ENCODE data around the gene REXO4.

DNA sequence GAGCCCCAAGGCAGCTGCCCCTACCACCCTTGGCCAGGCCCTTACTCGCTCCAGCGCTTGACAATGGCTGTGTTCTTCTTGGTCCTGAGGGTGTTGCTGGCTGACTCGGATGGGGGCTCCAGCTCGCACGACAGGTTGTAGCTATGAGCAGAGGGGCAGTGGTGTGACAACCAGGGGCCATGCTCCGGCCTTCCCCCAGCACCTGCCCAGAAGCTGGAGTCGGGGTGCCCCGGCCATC lies 18.7 kb downstream of the RALGDS start:
- RRBS, 2 experiments = 94 to 98% methylated on average over 3 of the region's 8 CpGs

- RRBS, 2 experiments = no CpG with 5 or more reads among the region's 24 CpGs
Observed at GRCh38 chr9:133133684-133134568, 12.9 kb upstream of the RALGDS start.

DNA sequence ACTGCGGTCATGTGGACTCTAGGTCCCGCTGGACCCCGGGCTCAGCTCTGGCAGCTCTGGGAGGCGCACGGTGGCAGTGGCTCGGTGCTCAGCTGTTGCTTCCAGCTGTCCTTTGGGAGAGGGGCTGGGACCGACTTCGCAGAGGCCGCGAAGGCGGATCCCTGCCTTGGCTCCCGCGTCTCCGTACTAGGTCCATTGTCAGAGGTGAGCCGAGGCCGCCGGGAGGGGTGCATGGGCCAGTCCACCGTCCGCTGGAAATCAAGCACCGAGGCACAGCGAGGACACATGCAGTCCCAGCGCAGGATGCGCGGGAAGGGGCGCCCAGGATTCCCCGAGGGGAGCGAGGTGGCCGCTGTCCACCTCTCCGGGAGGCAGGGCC lies 826 bp downstream of the GBGT1 start:
- RRBS, 2 experiments = 67 to 70% methylated on average over 3 of the region's 29 CpGs

DNA sequence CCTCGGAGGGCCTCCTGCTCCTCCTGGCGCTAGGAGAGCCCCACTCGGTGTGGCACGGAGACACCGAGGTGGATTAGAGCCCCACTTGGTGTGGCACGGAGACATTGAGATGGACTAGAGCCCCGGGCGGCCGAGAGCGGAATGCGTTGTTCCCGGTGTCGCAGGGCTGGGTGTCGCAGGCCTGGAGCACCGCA lies 200 bp downstream of the RPL7A start:
- RRBS, 2 experiments = no CpG with 5 or more reads among the region's 15 CpGs

- RRBS, 2 experiments = no CpG with 5 or more reads among the region's 14 CpGs
Observed at GRCh38 chr9:133358079-133358702, 1.8 kb downstream of the SURF2 start.

DNA sequence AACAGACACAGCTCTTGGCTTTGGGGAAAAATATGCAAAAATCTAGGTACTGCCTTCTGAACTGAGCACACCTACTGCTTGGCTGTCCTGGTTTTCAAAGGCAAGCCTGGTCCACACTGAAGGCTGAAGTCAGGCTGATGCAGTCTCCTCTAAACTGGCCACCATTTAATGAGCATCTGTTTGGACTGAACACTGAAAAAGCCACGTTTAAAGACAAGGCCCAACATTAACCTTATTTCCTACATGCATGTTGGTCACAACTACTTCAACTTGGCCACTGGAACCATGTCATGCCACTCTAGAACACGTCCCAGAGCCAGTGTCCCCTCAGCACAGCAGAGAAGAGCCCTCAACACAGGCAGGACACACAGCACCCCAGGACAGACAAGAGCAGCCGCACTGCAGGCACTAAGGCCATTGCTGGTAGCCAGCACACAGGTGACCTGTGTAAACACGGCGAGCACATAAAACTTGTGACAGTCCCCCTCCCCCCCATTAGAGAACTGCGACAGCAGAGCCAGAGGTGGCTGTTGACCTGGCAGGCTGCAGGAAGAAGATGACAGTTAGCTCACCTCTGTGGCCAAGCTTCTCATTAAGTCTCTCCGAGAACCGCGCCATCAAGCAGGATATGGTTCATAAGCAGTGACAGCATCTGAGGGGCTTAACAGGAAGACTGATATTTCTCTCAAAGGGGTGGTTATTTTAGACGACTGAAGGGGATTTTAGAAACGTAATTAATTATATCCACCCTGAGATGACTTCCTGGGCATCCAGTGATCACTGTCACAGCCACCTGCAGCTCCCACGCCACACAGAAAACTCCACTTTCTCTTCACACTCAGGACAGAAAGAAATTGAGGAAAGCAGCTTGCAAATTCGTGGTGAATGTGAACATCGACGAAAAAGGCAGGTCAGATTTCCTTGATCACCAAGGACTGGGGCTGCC lies 5.3 kb downstream of the SURF4 start:
- RRBS, 2 experiments = no CpG with 5 or more reads among the region's 15 CpGs

GRCh38 chr9:133417303-133418632 lies at the start of gene REXO4:
Gene REXO4, minus strand, starts transcription at chr9:133418010.
- RRBS, 2 experiments = 2% methylated on average over 35 of the region's 87 CpGs

GRCh38 chr9:133491948-133492601 lies 13.2 kb upstream of the SLC2A6 start:
- RRBS, 2 experiments = no CpG with 5 or more reads among the region's 20 CpGs

DNA sequence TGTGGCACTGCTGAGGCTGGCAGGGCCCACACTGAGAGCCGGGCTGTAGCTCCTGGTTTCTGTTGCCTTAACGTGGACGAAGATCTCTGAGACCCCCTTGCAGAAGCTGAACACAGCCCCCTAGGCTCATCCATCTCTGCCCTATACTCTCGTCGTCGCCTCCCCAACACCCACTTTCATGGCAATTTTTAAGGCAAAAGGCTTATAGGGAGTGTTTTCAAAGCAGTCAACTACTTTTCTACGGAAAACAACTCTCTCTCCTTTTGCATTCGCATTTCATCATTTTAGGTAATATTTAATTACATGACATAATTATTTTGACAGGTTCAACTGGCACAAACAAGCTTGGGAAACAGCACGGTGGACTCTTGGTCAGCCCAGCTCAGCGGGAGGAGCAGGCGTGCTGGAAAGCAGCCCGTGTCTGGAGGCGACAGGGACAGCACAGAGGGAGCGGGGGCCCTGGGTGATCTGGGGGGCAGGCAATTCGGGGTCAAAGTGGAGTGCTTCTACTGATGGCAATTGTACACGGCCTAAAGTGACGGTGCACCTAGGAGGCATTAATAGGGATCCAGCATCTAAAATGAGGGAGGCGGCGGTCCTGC lies 3.7 kb downstream of the MYMK start:
- RRBS, 2 experiments = no CpG with 5 or more reads among the region's 19 CpGs

DNA sequence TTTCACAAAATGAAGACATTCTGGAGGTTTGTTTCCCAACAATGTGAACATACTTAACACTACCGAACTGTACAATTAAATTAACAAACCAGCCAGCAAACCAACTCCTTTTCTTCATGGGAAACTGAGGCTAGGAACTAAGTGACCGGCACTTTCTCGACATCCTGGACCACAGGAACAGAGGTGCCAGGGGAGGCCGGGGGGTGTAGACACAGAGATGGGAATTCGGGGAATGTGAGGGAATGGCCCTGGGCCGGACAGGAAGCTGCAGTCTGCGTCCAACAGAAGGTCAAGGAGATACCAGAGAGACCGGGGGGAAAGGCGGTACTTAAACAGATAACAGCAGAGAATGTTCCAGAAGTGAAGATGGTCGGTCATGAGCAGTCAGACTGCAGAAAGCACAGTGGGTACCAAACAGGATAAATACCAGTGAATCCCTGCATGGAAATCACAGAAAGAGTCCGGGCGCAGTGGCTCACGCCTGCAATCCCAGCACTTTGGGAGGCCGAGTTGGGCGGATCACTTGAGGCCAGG lies 40.3 kb downstream of the DBH start:
- RRBS, 2 experiments = 20 to 21% methylated on average over 7 of the region's 15 CpGs

DNA sequence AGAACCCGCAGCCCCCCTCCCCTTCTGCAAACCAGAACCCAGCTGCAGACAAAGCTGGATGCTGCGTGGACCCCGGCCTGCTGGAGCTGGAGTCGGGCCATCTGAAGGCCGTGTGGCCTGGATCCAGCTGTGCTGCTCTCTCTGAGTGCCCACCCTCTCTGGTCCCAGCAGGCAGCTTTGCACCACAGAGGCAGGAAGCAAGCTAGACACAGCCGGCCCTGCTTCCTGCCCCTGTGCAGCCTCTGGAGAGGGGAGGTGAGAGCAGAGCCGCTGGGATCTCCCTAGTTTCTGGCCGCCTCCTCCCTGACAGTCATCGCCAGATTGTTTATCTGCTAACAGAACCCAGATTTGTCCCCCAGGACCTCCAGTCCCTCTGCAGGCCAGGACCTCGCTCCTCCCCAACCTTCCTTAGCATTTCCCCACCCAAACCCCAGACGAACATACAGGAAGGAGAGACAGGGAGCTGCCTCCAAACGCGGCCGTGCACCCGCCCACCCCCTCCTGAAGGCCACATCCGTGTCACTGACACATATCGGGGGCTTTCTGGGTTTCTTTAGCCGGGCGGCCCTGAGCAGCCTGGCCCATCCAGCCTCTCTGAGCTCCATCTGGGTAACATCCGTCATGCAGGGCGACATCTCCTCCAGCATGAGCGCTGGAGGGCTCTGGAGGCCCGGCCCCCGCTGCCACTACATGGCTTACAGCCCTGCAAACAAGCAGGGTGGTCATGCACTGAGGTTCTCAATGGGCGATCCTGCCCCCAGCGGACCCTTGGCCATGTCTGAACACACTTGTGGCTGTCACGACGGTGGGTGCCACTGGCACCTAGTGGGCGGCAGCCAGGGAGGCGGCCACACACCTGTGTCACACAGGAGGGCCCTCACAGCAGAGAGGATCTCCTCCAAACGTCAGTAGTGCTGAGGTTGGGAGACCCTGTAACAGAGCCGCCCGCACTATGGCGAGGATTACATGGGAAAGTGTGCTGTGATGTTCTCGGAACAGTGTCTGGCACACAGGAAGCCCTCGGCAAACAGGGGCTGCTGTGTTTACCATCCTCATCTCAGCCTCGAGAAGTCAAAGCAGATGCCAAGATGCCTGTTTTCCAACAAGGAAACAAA lies 47.6 kb downstream of the DBH start:
- RRBS, 2 experiments = 40 to 63% methylated on average over 2 to 4 of the region's 37 CpGs

DNA sequence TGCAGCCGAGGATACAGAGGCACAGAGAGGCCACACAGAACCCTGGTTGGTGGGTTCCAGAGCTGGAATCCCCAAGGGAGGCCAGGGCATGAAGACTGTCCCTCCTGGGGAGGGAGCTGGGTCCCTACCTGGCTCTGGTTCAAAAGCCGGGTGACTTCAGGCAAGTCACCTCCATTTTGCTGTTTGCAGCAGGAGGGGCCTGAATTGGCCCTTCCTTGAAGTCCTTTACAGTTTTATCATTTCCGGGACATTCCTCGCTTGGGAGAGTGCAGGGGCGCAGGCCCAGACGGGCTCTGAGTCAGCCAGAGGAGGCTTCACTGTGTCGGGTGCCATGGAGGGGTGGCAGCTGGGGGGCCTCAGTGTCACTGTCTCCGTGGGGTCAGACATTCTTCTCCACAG lies 26.9 kb downstream of the SARDH start:
- RRBS, 2 experiments = 44 to 50% methylated on average over 2 of the region's 8 CpGs

DNA sequence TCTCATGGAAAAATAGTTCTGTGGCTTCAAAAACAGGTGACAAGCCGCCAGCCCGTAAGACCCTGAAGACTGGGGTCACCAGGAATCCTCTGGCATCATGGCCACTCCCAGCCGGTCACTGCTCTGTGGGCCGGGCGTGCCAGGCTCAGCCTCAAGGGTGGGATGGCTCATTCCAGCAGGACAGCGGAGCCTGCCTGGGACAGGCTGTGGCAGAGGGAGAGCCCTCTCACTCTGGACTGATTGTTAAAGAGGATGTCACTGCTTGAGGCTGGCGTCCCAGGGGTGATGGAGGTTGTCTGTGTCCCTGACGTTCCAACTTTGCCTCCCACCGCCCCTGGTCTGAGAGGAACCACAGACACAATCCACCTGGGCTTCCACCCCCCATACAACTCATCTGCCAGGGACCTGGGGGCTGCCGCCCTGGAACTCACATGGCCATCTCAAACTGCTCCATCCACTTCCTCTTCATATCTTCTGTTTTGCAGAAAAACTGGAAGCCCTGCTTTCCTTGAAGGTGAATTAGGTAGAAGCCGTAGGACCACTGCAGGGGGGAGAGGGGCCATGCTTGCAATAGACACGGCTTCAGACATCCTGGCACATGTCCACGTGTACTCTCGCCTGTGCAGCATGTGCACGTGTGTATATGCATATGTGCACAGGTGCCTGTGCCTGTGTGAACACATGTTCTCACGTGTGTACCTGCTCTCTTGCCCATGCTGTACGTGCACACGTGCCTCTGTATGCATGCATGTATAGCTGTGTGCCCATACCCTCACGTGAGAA lies 47.4 kb upstream of the SARDH start:
- RRBS, 2 experiments = no CpG with 5 or more reads among the region's 19 CpGs

- RRBS, 2 experiments = no CpG with 5 or more reads among the region's 17 CpGs
Observed at GRCh38 chr9:133791547-133792264, 53.6 kb upstream of the SARDH start.

GRCh38 chr9:133792902-133793645 lies 54.9 kb upstream of the SARDH start:
- RRBS, 2 experiments = 5 to 6% methylated on average over 6 of the region's 22 CpGs

DNA sequence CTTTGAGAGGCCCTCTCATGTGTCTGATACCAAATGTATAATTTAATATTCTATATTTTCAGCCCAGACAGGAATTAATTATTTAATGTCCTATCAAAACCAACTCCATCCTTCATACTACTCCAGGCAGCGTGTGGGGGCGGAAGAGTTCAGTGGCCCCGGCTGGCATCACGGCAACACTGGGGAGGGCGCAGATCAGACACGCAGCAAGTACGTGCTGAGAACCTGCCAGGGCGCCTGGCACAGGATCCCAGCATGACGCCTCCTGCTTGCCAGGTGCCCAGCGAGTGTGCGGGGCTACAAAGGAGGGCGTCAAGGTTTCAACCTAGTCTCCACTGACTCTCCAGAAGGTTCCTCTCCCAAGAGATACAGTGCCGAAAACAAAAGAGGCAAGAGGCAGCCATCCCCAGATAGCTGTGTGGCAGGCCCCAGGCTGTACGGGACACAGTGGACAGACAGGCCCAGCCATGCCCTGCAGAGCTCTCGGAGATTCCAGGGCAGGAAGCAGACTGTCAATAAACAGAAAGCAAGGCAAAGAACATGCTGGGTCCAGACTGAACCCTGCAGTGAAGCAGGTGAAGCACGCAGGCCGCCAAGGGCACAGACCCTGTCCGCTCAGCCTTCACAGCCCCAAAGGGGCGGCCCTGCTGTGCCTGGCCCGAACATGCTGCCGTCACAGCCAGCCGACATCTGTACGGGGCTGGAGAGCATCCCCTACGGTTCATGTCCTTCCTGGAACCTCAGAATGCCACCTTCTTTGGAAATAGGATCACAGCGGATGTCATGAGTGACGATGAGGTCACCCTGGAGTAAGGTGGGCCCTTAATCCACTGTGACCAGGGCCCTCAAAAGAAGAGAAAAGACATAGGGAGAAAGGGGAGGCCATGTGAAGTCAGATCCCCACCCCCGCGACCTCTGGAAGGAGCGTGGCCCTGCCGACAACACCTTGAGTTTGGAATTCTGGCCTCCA lies 110.2 kb downstream of the VAV2 start:
- RRBS, 2 experiments = no CpG with 5 or more reads among the region's 30 CpGs

DNA sequence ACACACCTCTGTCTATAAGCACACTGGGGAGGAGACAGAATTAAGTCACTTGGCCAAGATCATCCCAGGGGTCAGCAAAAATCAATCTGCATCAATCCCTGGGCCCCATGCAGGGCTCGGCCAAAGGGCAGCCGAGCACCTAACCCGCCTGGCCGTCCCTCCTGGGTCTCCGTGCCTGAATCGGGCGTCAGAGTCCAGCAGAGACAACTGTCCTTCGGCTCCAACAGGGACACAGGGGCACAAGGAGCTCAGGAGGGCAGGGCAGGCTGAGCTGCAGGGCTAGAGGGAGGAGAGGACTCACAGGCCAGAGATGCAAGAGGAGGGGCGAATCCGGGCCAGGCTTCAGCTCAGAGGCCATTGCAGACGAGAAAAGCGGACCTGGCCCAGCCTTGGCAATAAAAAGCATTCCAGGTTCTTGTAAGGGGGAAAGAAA lies 99.7 kb downstream of the VAV2 start:
- RRBS, 2 experiments = no CpG with 5 or more reads among the region's 12 CpGs

DNA sequence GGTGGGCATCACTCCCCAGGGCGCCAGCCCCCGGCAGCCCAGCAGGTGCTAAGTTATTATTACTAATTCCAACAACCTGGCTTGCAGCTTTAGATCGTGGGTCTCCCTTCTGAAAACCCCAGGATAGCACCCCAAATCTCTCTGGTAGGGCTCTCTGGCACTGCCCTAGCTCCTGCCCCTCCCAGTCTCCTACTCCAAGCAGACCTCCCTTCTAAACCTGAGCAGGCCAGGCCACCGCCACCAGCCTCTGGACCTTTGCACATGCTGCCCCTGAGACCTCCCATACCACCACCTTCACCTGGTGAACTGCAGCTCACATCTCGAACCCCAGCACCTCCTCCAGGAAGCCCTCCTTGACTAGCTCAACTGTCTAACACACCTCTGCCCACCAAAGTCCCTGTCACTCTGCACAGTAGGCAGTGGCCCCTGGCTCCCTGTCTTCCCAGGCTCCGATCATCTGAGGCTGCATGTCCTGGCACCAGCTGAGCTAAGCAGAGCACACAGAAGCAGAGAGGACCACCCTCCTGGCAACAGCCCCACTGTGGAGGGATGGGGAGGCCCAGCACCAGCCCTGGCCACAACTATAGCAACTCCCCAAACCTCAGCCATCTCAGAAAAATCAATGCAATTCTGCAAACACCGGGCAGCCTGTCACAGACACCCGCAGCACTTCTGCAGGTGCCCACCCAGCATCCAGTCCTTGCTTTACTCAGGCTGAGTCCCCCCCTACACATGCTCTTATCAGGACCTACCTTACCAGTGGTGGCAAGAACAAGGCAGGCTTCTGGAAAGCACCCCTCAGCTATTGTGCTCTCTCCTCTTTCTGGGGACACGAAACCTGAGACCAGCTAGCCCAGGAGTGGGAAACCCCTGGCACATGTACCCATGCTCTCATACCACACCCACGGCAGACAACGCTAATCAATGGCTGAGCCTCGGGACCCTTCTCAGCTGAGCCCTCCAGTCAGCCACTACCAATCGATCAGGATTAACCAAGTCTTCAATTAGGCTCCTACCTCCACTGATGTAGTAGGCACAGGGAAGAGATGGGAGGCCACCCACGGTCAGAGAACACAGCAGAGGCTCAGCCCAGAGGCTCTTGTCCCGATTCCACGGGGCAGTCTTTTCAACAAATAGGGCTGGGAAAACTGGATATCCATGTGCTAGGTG lies 65.4 kb downstream of the VAV2 start:
- RRBS, 2 experiments = no CpG with 5 or more reads among the region's 16 CpGs

DNA sequence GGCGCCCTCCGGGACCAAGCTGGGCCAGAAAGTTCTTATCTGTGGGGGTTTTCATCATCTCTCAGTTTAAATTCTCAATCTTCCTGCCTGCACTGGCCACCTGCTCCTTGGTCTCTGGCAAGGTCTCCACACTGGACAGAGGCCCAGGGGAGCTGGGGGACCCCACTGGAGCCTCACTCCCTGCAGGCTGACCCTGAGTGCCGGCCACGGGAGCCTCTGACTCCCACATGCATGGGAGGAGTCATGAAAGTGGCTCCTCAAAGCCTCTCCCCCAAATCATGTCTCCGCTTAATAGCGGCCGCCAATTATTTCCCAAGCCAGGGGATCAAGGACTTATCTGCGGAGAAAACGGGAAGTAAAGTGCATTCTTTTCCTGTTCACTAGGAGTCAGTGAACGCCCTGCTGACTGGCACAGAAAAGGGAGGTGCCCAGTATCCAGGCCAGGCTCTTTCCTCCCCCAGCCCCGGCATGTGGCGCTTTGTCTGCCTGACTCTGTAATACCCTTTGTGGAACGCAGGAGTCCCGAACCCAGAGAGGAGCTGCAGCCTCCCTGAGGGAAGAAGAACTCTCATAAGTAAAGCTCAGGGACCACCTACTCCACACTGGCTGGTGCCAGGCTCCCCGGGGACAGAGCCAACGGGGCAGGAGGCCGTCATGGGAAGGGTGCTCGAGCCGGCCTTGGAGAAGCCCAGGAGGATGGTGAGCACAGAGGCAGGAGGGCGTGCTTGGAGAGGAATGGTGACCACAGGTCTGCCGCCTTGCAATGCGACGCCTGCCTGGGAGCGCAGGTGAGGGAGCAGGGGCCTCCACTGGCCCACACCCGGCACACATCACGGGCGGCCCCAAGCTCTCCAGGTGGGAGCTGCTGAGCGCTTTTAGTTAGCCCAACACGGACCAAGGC lies 31.6 kb downstream of the VAV2 start:
- RRBS, 2 experiments = 74 to 78% methylated on average over 5 of the region's 29 CpGs

- RRBS, 2 experiments = 1% methylated on average over 22 of the region's 51 CpGs
Observed at GRCh38 chr9:133993061-133993983, 1.2 kb upstream of the VAV2 start.